Mesangial cell (primary cell): ENCODE measurements around the genes OR11G2, APEX1 and METTL17.

GRCh38 chr14:20190561-20191053, at the start of gene OR11G2:
Gene OR11G2 (plus strand): TSS chr14:20190896.
- RAMPAGE, long total RNA = no peak

GRCh38 chr14:20455127-20455990, at the start of gene APEX1:
Gene APEX1 (plus strand): TSS chr14:20455226.
- RAMPAGE, long total RNA = start-site peak on the plus strand at chr14:20455208-20455270, 1,324 reads; start-site peak on the plus strand at chr14:20455499-20455557, 107 reads

GRCh38 chr14:20469940-20471044, 1.1 kb downstream of the PNP start:
- RAMPAGE, long total RNA = no peak

- RAMPAGE, long total RNA = no peak
Measured at GRCh38 chr14:20476573-20477755, 7.8 kb downstream of the PNP start.

GRCh38 chr14:20559363-20559838, 31.8 kb downstream of the RNASE12 start:
- RAMPAGE, long total RNA = no peak

GRCh38 chr14:20613311-20614674, 22.6 kb upstream of the RNASE12 start:
- RAMPAGE, long total RNA = no peak

- RAMPAGE, long total RNA = no peak
Measured at GRCh38 chr14:20625106-20625956, 16.2 kb downstream of the OR6S1 start.

GRCh38 chr14:20630231-20630836, 11.2 kb downstream of the OR6S1 start:
- RAMPAGE, long total RNA = no peak

DNA sequence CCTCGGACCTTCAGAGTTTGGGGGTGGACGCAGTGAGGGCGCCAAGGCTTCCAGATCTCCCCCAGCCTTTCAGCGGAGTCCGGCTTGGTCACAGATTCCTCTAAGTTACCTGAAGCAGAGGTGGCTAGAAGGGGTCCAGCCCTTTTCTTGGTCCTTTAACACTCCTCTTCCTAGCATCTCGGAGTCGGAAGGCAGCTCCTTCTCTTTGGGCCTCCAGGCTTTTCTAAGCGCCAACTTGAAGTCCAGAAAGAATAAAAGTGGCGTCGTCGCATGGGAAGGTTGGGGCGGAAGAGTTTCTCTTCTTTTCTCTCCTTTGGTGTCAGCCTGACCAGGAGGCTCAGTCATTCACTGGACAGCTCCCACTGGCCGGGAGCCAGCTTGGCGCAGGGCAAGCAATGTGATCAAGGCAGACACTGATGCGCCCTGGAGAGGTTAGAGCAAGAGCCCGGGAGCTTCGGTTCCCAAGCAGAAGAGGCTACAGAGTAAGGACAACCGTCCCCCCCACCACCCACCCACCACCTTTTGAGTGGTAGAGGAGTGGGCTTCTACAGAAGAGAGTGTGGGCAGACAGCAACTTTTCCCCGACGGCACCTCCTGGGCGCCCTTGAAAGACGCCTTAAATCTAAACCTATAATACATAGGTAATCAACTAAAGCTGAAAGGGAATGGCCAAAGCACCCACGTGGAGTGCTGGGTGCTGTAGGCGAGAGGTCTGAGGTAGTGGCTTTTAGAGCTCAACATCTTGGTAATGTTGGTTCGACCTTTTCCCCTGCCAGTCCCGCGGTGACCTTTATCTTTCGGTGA, 9.4 kb downstream of the OR6S1 start:
- RAMPAGE, long total RNA = no peak

- RAMPAGE, long total RNA = no peak
Measured at GRCh38 chr14:20707543-20708162, 19.1 kb downstream of the ANG start.

DNA sequence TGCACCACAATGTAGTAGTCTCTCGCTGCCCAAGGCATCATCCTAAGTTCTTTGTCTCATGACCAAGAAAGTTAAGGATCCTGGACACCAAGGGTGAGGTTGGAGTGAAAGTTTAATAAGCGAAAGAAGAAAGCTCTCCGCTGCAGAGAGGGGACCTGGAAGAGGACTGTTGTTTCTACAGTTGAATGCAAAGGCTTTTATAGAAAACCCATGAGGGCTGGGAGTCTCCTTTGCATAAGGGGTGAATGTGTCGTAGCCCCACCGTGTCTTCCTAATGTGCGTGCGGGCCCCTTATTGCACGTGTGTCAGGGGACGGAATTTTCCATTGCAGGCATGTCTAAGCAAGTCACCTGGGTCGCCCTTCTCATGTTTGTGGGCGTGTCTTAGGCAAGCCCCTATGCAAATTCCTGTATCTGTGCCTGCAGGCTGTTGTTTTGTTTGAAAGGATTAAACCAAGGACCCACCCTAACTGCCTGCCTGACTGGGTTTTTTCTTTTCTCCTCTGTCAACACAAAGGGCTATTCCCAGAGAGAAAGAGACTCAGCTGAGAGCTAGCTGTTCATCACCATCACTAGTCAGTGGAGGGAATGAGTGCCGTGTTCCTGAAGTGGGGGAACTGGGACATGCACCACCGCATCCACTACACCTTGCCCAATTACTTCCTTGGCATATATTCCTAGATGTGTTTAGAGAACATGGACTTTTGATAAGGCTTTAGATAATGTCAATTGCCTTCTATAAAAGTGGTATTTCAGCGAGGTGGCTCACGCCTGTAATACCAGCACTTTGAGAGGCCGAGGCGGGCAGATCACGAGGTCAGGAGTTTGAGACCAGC, 17.8 kb upstream of the RNASE1 start:
- RAMPAGE, long total RNA = no peak

- RAMPAGE, long total RNA = no peak
Measured at GRCh38 chr14:20848599-20849375, 42.4 kb upstream of the RNASE3 start.

DNA sequence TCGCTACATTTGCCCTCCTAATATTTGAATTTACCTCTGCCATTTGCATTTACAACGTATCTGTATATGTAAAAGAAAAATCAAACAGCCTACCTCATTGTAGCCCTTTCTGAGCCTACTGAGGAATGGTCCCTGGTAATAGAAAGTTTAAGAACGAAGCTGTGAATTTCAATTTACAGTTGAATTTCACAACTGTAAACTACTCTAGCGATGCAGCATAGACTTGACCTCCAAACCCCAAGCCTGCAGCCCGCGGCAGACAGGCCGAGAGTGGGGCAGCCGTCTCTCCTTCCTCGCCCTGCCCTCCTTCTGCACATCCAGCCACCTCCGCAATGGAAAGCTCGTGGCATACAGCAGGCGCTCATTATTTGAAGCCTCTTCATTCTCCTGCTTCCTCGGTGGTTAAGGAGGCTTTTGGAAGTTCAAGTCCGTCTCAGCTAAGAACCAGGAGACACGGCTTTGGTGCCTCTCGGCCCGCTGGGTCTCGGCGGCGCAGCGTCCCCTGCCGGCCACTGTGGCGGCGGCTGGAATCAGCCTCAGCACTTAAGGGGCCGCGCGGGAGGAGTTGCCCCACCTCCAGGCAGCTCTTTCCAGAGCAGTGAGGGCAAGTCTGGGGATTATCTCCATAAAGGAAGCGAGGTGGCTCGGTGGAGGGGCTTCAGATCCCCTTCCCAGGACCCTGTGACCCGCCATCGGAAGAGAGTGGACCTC, 15.5 kb downstream of the RNASE2 start:
- RAMPAGE, long total RNA = no peak

DNA sequence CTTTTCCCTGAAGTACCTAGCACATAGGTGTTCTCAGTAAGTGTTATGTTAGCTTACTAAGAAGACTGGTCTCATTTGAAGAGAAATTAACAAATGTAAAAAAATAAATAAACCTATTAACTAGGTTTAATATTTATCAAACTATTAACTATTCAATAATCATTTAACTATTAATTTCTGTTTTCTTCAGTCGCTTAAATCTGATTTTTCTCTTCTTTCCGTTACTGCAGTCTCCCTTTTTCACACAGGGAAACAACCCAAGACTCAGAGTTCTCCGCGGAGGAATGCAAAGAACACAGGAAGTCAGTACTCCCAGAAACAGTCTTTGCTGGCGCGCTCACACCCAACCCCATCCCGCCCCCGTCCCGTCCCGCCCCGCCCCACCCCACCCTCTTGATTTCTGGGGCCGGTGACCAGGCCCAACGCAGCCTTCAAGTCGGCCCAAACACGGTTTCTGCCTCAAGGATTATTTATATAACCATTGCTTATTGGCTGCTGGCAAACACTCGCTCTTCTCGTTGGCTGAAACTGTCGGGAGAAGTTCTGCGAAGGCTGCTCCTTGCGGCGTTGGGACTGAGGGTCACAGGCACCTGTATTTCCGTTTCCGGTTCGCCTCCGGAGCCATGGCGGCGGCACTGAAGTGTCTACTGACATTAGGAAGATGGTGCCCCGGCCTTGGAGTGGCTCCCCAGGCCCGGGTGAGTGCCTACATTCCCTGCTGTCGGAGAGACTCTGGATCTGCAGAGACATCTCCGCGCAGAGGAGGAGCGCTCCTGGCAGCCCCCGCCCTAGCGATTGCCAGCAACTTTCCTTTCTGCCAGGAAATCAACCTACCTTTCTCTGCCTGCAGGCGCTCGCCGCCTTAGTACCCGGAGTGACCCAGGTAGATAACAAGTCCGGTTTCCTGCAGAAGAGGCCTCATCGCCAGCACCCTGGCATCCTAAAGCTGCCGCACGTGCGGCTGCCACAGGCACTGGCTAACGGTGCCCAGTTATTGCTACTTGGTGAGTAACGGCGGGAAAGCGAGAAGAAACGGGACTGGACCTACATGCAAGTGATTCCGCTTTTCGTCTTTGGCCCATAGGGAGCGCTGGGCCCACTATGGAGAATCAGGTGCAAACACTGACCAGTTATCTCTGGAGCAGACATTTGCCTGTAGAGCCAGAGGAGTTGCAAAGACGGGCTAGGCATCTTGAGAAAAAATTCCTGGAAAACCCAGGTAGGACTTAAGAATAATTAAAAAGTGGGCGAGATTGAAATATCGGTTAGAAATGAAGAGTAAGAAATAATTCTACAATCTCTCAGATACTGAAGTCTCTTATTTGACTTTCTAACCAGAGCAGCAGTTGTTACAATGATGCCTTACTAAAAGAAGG, at the start of gene METTL17:
TSS of gene METTL17 (plus strand) at position 601 of the 1,376 bp plus-strand sequence.
- RAMPAGE, long total RNA = start-site peak on the plus strand centred at position 616 of the sequence, 5 bp wide, 82 reads

DNA sequence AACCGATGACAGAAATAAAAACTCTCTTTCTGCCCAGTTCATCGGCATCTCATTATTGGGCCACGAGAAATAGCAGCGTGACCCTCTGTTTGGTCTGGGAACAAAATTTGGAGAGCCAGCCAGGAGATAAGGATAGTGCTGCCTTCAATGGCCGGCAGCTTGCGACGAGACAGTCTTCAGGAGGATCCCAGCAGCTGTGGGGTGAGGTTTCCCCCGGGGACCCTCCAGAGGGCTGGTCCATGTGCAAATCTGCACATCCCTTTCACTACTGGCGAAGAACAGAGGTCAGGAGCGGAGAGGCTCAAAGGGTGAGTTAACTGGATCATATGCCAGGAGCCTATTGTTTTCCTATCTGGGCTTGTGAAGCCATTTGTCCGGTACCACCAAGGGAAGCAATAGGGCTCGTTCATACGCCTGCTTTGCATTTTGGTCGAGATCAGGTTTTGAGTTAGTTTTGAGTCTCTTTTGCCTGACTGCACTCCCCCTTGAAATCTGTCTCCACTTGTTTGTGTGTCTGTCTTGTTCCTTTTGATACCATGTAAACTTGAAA, 4.8 kb downstream of the SLC39A2 start:
- RAMPAGE, long total RNA = no peak

DNA sequence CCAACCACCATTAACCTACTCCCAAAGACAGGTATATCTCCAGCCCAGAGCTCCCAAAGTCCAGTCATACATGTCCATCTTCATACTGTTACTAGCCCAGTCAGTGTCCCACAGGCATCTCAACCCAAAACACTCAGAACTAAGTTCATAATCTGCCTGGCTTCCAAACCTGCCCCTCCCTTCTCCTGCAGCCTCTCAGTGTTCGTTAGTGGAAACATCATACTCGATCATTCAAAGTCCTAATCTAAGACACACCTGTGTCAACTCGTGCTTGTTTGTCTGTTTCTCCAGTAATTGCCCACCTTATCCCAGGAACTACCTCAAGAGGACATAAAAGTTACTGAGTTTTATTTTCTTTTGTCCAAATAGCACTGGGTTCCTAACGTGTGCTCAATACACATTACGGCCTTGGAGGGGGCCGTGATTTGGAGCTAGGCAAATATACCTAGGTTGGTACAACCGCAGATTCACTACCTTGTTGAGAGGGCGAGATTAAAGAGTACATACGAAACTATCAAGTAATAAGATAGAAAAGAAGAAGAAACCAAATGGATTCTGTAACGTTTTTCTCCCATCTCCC, 3.0 kb downstream of the RNASE8 start:
- RAMPAGE, long total RNA = no peak

DNA sequence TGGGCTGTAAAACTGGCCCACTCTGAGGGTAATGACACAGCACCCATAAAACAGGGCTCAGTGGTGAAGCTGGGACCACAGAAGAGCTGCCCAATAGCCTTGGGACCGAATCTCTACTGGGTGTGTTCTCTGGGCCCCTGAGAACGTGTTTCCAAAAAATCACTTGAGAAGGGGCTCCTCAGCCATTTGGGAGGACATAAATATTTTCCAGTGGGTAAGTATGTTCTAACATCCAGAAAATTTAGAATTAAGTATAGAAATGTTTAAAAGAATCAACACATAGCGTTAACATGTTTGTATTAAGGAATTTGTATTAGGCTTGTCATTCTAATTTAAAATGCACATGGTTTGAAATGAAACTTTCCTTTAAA, 3.8 kb downstream of the RNASE8 start:
- RAMPAGE, long total RNA = no peak

DNA sequence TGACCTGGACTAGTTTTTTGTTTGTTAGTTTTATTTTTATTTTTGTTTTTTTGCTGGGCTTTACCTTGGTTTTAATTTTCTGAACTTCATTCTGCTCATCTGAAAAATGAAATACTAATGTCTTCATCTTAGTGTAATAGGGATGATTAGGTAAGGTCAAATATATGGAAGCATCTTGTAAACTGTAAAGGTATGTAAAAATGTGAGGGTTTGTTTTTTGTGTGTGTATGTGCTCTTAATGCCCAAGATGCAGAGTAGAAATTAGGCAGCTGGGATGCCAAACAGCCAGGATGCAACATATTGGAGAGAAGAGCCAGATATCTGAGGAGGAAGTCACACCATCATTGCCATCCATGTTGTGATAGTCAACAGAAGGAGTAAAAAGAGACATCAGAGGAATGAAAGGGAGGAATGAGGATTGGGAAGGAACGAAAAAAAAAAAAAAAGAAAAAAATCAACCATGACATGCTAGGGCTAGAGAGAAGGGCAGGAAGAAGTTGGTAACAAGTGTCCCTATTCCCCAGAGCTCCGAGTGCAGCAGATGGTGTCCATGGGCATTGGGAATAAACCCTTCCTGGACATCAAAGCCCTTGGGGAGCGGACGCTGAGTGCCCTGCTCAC, 11.9 kb downstream of the ZNF219 start:
- RAMPAGE, long total RNA = no peak

DNA sequence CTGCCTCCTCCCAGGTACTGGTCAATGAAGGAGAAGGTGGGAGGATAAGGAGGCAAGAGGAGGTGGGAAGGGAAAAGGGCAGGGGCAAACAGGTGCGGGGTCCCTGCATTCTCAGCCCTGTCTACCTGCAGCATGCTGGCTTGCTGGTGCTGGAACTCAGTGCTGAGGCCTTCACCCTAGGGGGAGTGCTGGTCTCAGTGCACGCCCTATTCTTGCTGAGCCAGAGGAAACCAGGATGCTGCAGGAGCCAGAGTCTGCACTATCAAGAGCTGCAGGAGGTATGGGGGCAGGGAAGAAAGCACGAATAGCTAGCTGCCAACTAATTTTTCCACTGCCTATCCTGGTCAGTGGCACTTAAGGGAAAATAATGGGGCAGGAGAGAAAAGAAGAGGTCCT, 1.6 kb downstream of the TMEM253 start:
- RAMPAGE, long total RNA = no peak

- RAMPAGE, long total RNA = no peak
Measured at GRCh38 chr14:21224143-21225481, 44.6 kb downstream of the HNRNPC start.